Bronchial epithelial cell (primary cell): ENCODE data around the genes MANF and RRP9.

GRCh38 chr3:50358275-50359357, 705 bp downstream of the TMEM115 start:
- RRBS, 2 experiments: 26 to 37% methylated on average over 11 to 15 of the region's 62 CpGs

DNA sequence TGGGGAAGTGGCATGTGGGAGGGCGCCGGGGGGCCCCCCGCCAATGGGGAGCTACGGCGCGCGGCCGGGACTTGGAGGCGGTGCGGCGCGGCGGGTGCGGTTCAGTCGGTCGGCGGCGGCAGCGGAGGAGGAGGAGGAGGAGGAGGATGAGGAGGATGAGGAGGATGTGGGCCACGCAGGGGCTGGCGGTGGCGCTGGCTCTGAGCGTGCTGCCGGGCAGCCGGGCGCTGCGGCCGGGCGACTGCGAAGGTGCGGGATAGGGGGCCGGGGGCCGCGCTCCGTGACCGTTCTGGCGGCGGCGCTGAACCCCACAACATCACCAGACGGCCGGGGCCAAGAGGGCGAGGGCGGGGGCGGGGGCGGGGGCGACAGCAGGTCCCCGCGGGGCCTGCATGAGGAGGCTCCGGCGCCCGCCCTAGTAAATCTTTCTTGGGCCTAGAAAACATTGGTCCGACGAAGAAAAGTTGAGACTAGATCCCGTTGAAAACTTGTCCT, at the start of gene MANF:
Gene MANF (plus strand): TSS at position 104 of the 495 bp plus-strand sequence.
- RRBS, 2 experiments: 2% methylated on average over 24 of the region's 54 CpGs

DNA sequence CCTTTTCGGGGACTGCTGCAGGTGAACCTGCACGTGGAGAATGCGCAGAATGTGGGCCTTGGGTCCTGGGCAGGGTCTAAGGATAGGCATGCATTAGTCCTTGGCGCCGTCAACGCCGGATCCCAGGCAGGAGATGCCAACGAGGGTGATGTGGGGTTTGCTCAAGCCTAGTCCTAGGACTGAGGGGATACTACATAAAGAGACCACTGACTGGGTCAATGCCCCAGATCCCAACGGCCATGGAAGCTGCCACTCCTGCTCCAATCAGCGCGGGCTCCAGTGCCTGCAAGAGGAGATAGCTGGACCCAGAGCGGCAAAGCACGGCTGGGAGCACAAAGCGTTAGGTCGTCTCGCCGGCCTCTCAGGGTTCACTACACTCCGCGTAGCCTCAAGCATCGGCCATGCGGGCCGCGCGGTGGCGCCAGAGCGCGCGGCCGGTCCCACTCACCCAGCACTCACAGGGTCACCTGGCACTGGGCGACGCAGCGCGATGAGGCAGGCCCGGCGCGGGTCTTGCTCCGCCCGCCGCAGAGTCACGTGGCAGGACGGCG, 339 bp upstream of the RBM15B start:
- RRBS, 2 experiments: under 1% methylated on average over 25 of the region's 42 CpGs

GRCh38 chr3:51391423-51392526, 690 bp downstream of the RBM15B start:
- RRBS, 2 experiments: 1% methylated on average over 69 of the region's 151 CpGs

- RRBS, 2 experiments: under 1 to 1% methylated on average over 8 of the region's 68 CpGs
Observed at GRCh38 chr3:51941655-51942438, at the start of gene RRP9. Gene RRP9 (minus strand): TSS chr3:51941904.

DNA sequence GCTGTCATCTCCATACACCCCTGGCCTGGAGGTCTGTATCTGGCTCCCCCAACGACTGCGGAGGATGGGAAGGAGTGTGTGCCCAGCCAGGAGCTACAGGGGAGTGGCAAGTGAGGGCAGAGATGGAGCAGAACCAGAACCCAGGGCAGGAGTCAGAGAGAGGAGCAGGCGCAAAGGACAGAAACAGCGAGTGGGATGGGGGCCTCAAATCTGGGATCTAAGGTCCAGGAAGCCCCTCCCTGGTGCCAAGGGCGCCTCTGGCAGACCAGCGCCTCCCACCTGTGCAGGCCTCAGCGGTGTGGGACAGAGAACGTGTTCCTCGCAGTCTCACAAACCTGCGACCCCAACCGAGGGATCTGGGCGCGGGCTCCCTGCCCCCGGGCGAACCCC, 366 bp downstream of the PCBP4 start:
- RRBS, 2 experiments: 2 to 3% methylated on average over 2 of the region's 15 CpGs

DNA sequence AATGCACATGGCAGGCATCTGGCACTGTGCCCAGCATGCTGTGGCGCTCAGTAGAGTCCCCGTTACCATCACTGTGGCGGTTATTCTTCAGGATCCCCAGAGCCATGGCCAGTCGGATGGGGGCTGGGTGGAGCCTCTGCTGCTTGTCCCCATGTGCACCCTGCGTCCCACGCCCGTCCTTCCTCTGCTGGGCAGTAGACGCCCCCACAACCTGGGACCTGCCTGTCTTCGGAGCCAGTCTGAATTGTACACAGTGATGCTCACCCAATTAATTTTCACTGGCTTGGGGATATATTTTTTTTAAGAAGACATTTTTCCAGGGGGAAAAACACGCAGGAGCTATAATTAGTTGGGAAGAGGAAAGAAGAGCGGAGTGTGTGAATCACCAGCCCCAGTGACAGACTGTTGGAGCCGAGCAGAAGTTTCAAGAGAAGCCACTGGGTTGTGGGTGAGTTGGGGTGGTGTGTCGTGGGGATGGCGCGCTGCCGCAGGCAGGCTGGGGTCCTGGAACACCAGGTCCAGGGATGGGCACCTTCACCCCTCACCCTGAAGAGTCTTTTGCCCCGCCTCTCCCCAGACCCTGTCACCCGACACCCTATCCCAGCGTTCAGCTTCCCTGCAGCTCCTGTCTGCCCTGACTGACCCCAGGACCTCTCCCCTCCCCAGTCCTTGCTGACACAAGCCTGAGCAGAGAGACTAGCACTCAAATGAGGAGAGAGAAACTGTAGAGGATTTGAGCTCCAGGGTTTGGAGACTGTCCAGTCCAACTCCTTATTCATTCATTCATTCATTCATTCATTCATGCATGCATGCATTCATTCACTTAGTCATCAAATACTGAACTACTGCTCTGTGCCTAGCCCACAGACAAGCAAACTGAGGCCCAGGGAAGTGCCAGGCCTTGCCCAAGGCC, 27.0 kb upstream of the RPL29 start:
- RRBS, 2 experiments: no CpG with 5 or more reads among the region's 19 CpGs

DNA sequence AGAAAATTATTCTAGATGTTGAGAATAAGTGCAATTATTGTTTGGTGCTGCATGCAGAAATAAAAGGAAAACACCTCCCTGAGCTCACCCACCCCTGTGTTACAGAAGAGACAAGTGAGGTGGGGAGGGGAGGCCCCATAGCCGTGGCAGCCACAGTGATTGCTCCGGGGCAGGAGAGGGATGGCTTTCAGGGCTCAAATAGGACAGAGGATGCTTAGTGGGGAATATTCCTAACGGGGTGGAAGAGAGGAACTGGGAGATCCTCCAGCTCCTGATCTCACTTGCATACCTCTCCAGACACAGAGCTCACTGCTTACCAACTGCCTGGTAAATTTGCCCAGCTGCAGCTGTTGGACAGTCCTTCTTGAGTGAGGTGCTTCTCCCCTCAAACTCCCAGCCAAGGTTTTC, 29.3 kb upstream of the RPL29 start:
- RRBS, 2 experiments: no CpG with 5 or more reads among the region's 3 CpGs

GRCh38 chr3:52025463-52025823, 29.7 kb upstream of the RPL29 start:
- RRBS, 2 experiments: no CpG with 5 or more reads among the region's 6 CpGs

DNA sequence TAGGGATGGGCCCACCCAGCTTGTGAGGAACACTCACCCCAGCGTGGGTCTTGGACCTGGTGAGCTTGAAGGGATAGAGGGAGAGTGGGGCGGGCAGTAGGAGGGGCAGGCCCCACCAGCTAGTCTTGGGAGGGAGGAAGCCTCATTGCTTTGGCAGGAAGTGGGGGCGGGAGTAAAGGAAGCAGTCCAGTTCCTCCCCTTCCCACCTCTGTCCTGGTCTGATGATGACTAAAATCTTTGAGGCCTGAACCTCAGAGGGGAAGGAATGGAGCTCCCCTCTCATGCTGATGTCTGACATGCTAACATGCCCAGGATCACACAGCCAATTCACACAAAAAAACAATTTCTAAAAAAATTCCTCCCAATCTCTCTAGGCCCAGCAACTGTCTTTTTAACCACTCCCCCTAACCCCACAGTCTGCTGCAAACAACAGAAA, 30.7 kb upstream of the DUSP7 start:
- RRBS, 2 experiments: no CpG with 5 or more reads among the region's 3 CpGs

- RRBS, 2 experiments: no CpG with 5 or more reads among the region's 5 CpGs
Observed at GRCh38 chr3:52108218-52108482, 46.1 kb downstream of the POC1A start.

DNA sequence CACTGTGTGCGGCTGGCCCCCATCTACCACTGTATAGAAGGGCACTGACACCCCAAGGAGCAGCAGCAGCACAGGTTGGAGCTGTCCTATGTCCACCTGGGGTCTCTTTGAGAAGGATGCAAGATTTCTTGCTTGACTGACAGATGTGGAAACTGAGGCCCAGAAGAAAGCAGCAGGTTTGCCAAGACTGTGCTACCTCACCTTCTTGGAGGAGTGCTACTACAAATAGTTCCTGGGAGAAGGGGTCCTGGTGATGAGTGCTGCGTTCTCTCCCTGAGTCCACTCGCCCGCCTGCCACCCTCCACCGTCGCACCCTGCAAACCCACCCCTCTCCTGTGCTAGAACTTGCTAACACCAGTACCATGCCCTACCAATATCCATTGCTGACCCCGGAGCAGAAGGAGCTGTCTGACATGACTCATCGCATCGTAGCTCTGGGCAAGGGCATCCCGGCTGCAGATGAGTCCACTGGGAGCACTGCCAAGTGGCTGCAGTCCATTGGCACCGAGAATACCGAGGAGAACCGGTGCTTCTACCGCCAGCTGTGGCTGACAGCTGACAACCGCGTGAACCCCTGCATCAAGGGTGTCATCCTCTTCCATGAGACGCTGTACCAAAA, 5.0 kb upstream of the ALAS1 start:
- RRBS, 2 experiments: 26 to 37% methylated on average over 4 of the region's 17 CpGs

- RRBS, 2 experiments: no CpG with 5 or more reads among the region's 3 CpGs
Observed at GRCh38 chr3:52196728-52197355, 1.1 kb upstream of the ALAS1 start.

GRCh38 chr3:52238125-52238774, 708 bp downstream of the TWF2 start:
- RRBS, 2 experiments: no CpG with 5 or more reads among the region's 11 CpGs

DNA sequence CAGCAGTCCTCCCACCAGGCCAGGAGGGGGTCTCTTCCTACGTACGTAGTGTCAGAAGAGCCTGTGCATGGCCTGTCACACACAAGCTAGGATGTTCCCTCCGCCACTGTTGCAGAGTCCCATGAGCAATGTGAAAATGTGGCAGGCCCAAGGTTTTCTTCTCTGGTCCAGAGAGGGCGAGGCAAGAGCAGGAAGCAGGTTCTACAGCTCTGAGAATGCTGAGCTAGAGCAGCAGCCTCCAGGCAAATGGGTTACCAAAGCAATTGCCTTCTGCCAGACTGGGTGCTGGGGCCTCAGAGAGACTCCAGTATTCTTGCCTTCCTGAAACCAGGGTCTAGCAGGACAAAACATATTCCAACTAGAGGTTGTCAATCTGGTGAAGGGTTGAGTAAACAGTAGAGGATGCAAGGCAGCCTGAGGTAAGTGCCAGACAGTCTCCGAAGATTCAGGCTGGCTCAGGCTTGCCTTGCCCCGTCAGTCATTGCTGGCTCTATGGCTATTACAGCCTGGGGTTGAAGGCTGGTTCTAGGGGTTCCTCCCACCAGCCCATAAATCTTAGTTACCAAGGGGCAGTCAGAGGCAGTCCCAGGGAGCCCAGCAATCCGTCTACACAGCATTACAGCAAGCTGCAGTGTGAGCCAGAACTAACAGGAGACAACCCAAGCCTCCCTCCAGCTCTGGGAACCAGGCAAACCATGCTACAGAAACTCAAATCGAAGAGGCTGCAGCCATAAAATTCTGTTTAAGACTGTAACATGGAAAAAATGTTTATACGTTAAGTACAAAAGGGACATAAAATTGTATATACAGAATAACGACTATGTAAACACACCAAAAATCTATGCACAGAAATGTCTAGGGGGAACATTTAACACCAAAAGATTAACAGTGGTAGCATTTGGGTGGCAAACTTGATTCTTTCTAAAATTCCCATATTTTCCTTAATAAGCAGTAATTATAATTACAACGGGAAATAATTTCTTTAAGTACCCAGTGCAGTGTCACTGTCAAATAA, 8.4 kb downstream of the PPM1M start:
- RRBS, 2 experiments: no CpG with 5 or more reads among the region's 11 CpGs

DNA sequence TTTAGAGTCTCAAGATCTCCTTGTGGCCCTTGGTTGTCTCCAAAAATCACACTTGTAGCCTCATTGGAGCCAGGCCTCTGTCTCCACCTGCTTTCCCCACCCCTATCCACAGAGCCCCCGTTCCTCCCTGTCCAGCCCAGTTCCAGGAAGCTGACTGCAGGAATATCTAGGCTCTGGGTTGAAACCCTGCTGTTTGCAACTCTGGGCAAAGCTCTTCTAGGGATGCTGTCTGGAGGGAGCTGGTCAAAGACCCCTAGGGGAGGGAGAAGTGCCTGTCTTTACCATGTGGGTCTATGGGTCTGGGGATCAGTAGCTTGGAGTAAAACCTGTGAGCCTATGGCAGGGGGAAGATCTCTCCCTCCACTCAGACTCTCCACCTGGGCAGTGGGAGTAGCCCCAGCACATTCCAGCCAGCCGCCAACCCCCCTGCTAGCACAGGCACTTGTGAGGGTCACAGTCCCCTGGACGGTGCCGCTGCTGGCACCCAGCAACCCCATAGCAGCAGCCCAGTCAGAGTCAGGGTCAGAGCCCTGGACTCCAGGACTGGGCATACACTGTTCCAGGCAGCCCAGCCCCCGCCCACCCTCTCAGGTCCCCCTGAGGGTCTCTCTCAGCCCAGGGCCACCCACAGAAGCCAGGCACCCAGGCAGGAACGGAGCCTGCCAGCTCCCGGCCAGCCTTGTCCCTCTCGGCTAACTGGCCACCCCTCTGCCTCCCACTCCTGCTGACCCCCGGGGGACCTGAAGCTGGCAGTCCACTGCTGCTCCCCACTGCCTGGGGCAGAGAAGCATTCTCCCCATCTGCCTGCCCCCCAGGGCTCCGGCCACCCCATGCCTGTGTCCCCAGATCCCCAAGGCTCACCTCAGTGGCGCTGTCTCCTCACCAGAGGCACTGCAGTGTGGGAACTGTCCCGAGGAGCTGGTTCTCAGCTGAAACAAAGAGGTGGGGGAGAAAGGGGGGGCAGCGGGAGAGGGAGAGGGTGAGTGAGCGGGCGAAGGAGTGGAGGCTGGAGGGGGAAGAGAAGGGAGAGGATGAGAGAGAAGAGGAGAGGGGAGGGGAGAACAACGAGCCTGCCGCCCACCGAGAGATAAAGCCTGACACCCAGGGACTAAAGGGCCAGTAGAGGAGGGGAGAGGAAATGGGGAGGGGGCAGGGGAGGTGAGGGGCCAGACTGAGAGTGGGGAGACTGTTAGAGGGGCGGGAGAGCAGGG, 10.8 kb downstream of the GLYCTK start:
- RRBS, 2 experiments: 12 to 13% methylated on average over 4 of the region's 19 CpGs

- RRBS, 2 experiments: no CpG with 5 or more reads among the region's 36 CpGs
Observed at GRCh38 chr3:52372905-52373475, 36.8 kb downstream of the BAP1 start.

GRCh38 chr3:52404272-52404925, 5.4 kb downstream of the BAP1 start:
- RRBS, 2 experiments: no CpG with 5 or more reads among the region's 13 CpGs

DNA sequence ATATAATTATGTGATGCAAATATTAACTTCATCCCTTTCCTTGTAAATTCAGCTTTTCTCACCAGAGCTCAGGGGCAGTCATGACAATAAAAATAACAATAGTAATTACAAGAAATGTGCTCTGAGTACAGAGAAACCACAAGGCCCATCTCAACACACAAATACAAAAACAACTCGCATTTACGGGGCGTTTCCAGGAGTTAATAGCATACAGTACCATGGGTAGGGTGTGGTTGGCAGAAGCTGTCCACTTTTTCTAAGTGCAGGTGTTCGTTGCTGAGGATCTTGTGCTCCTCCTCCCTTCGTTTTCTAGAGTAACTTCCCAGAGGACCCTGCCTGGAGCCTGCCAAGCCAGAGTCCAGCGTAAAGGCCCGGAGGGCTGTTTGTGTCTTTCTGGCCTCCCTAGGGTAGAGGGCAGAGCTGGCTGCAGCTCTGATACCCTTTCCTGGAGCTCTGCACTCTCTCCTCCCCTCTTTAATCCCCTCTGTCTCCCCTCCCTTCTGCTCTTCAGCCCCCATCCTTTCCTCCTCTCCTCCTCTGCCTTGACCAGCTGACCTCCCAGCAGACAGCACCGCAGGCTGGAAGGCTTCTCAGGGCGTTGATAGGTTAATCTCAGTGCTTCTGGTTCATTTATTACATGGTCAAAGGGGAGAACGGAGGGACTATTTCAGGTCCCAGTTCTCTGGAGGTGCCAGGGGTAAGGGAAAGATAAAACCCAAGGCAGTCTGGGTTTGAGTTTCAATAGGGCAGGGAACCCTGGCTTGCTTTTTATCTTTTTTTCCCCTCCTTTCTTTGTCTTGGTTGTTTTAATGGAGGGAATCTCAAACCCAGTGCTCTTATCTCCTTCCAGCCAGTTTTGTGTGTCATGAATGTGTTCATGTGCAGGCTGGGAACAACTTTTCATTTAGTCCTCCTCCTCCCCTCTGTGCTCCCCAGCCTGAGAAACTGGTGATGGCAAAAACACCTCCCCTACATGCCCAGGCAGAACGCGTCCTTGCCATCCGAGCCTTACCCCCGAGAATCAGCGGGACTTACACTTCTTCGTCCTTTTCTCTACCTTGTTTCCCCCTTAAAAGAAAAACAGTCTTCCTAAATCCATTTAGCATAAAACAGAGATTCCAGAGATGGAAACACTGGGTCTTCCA, 11.2 kb downstream of the SEMA3G start:
- RRBS, 2 experiments: no CpG with 5 or more reads among the region's 16 CpGs

DNA sequence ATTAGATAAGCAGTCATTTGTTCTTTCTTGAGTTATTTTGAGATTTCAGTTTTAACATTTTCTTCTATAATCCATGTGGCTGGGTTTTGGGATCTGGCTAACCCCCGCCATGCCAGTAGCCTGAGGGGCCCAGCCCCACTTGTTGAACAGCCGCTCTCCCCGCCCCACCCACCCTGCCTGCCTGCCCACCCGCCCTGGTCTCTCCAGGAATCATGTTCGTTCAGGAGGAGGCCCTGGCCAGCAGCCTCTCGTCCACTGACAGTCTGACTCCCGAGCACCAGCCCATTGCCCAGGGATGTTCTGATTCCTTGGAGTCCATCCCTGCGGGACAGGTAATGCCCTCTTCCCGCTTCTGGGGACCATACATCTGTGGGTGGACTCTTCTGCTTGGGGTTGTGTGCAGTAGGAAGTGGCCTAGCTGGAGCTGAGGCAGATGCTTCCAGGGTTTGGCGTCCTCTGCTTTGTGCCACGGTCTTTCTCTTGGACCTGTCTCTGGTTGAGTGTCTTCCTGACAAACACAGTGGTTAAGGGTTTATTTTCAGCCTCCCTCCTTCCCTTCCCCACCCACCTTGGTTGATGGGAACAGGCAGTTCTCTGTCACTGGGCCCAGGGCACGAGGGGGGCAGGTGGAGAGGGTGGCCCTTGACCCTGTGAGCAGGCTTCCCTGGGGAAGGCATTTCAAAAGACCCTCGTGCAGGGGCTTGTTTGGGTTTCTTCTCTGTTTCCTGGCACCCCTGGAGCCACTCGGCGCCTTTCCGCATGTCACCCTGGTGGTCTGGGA, 10.6 kb upstream of the STAB1 start:
- RRBS, 2 experiments: no CpG with 5 or more reads among the region's 16 CpGs